Uterus (tissue), 7 donors: ENCODE measurements around the gene XCL2.

- PRO-cap, 4 experiments: no peak in any of the 4 experiments
- RAMPAGE, long total RNA, 2 experiments: no peak in any of the 2 experiments
- RRBS: no CpG with 5 or more reads among the region's 2 CpGs
Observed at GRCh38 chr1:167331665-167332116, 111.0 kb downstream of the POU2F1 start.

DNA sequence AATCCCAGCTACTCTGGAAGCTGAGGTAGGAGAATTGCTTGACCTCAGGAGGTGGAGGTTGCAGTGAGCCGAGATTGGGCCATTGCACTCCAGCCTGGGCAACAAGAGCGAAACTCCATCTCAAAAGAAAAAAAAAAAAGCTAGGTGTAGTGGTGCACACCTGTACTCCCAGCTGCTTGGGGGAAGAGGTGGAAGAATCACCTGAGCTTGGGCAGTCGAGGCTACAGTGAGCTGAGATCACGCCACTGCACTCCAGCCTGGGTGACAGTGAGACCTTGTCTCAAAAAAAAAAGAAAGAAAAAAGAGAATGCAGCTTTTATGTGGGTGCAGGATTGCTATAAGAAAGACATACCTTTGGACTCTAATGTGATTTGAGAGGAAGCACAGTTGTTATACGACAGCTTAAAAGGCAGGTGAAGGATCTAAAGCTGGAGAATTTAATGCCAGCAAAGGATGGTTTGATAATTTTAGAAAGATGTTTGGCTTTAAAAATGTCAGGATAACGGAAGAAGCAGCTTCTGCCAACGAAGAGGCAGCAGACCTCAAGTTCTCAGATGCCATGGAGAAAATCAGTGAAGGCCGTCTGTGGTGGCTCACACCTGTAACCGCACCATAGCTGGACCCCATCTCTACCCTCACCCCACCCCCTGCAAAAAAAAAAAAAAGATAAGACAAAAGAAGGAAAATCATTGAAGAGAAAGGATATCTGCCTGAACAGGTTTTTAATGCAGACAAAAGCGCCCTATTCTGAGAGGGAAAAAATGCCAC, 116.5 kb downstream of the POU2F1 start:
- PRO-cap, 4 experiments: no peak in any of the 4 experiments
- RAMPAGE, long total RNA, 2 experiments: no peak in any of the 2 experiments
- RRBS: no CpG with 5 or more reads among the region's 10 CpGs

- PRO-cap, 4 experiments: no peak in any of the 4 experiments
- RAMPAGE, long total RNA, 2 experiments: no peak in any of the 2 experiments
- RRBS: no CpG with 5 or more reads among the region's 2 CpGs
Observed at GRCh38 chr1:167421734-167422113, 96.6 kb downstream of the CD247 start.

DNA sequence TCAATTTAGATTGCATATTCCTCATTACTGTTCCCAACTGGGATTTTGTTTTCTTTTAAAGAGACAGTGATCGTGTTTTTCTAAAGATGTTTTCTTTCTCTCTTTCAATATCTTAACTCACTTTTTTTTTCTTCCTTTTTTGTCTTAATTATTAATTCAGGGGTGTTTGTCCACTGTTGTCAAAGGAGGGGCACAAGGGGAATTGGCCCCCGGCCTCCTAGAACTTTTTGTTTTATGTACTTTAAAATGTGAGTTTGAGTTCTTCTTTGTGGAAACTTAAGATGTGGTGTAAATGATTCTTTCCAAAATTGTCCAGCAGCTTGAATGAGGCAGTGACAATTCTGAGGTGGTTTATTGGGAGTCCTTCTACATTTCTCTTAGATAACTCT, 91.9 kb downstream of the CD247 start:
- PRO-cap, 4 experiments: no peak in any of the 4 experiments
- RAMPAGE, long total RNA, 2 experiments: no peak in any of the 2 experiments
- RRBS: no CpG with 5 or more reads among the region's 2 CpGs

DNA sequence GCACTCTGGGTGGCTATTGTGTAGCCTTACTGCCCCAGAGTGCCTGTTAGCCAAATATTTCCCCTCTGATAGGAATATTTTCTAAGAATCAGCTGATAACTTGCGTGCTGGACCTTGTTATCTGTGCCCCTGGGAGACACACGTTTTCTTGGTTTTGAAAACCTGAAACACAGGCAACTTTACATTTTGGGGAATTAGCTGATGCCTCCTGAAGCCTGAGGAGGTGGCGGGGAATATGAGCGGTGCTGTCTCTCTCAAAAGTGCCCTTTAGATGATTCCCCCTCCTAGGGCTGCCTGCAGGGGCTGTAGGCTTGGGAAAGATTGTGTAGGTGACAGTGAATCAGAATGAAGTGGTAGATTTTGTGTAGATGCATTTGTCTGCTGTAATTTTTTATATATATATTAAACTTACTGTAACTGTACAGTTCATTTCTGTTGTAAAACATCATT, 91.4 kb downstream of the CD247 start:
- PRO-cap, 4 experiments: no peak in any of the 4 experiments
- RAMPAGE, long total RNA, 2 experiments: no peak in any of the 2 experiments
- RRBS: no CpG with 5 or more reads among the region's 4 CpGs

DNA sequence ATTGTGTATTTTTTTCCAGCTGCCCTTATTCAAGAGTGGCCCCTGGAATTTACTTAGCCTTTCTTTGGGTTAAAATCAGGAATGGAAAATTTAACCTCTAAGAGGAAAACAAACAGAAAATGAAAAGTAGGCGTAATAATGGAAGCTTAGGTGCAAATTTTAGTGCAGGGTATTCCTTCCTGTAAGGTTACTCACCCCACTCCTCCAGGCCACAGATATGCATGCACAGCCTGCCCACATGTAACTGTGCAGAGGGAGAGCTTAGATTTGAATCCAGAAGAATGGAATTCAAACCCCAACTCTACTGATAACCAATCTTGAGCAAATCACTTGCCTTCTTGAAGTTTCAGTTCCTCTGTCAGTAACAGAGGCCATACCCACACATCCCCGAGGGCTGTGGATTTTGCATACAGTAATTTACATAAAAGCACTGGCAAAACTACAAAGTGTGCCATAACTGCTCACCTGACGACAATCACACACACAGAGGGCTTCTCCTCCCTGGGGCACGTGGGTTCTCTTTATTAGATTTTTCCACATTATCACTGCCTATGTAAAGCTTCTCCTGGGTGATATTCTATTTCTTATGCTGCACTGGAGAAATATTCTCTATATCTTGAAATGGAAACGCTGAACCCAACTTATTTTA, 18.7 kb downstream of the CD247 start:
- PRO-cap, 4 experiments: no peak in any of the 4 experiments
- RAMPAGE, long total RNA, 2 experiments: no peak in any of the 2 experiments
- RRBS: no CpG with 5 or more reads among the region's 5 CpGs

DNA sequence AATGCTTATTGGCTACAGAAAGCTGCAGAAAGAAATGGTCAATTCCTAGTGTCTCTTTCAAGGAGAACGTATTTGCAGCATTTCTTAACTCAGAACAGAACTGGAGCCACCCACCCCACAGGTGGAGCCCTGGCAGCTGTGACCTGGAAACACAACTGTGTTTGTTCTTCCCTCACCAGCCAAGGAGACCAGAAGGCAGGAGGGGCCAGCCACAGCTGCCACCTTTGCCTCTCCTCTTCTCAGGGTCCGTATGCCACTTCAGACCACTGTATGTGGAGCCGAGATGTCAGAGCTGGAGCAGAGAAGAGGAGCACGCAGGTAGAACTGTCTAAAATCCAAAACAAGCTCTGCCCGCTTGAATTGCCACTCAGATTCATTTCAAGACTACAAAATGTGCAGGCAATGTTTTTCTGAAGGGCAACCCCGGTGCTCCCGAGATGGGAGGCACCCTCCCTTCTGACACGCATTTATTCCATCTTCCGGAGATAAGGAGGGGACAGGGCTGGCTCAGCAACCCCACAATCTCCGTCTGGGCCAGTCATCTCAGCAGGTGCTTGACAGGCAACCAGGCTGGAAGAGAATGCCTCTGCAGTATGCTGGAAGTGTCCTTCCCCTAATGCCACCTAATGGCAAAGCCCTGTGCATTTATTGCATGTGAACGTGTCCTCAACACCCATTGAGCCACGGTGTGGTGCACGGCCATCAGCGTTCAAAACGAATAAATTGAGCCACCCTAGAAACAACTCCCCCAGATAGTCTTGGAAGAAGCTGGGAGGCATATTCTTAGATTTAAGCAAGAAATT, 16.6 kb downstream of the CD247 start:
- PRO-cap, 4 experiments: no peak in any of the 4 experiments
- RAMPAGE, long total RNA, 2 experiments: no peak in any of the 2 experiments
- RRBS: 67% methylated on average over 2 of the region's 15 CpGs

GRCh38 chr1:167517448-167518098, 756 bp downstream of the CD247 start:
- PRO-cap, 4 experiments: peak in 1 of 4 experiments; most common plus-strand start chr1:167517804 (in 1); most common minus-strand start chr1:167517642 (in 1)
- RAMPAGE, long total RNA, 2 experiments: no peak in any of the 2 experiments
- RRBS: 88% methylated on average over 9 of the region's 24 CpGs

- PRO-cap, 4 experiments: no peak in any of the 4 experiments
- RAMPAGE, long total RNA, 2 experiments: no peak in any of the 2 experiments
- RRBS: no CpG with 5 or more reads among the region's 5 CpGs
Observed at GRCh38 chr1:167533734-167534057, 15.4 kb upstream of the CD247 start.

DNA sequence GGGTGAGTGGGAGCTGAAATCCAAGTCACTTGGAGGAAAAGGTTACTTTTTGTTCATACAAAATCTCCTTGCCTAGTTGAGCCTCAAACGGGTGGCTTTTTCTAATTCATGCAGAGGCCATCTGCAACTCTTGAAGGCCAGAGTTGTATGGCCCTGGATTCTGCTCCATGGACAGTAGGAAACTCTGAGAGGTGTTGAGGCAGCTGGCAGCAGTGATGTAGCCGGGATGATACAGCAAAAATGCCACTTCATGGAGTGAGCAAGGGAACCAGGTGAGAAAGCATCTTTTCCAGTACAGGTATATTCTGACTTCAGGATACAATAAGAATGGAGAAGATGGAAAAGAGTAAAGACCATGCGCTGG, 3.5 kb downstream of the RCSD1 start:
- PRO-cap, 4 experiments: no peak in any of the 4 experiments
- RAMPAGE, long total RNA, 2 experiments: no peak in any of the 2 experiments
- RRBS: no CpG with 5 or more reads among the region's 3 CpGs

GRCh38 chr1:167787800-167788441, 66.1 kb downstream of the MPZL1 start:
- PRO-cap, 4 experiments: no peak in any of the 4 experiments
- RAMPAGE, long total RNA, 2 experiments: no peak in any of the 2 experiments
- RRBS: no CpG with 5 or more reads among the region's 7 CpGs

- PRO-cap, 4 experiments: peak in 4 of 4 experiments; most common plus-strand start chr1:167820147 (in 2); most common minus-strand start chr1:167820234 (in 4)
- RAMPAGE, long total RNA, 2 experiments: no peak in any of the 2 experiments
- RRBS: no CpG with 5 or more reads among the region's 39 CpGs
Observed at GRCh38 chr1:167819684-167820549, 94.0 kb downstream of the ADCY10 start.

GRCh38 chr1:168089487-168090122, 47.1 kb downstream of the GPR161 start:
- PRO-cap, 4 experiments: no peak in any of the 4 experiments
- RAMPAGE, long total RNA, 2 experiments: no peak in any of the 2 experiments
- RRBS: no CpG with 5 or more reads among the region's 10 CpGs

GRCh38 chr1:168179777-168180275, 1.1 kb downstream of the TIPRL start:
- PRO-cap, 4 experiments: no peak in any of the 4 experiments
- RAMPAGE, long total RNA, 2 experiments: no peak in any of the 2 experiments
- RRBS: no CpG with 5 or more reads among the region's 6 CpGs

- PRO-cap, 4 experiments: no peak in any of the 4 experiments
- RAMPAGE, long total RNA, 2 experiments: no peak in any of the 2 experiments
- RRBS: no CpG with 5 or more reads among the region's 5 CpGs
Observed at GRCh38 chr1:168443909-168444420, 99.8 kb downstream of the XCL2 start.

DNA sequence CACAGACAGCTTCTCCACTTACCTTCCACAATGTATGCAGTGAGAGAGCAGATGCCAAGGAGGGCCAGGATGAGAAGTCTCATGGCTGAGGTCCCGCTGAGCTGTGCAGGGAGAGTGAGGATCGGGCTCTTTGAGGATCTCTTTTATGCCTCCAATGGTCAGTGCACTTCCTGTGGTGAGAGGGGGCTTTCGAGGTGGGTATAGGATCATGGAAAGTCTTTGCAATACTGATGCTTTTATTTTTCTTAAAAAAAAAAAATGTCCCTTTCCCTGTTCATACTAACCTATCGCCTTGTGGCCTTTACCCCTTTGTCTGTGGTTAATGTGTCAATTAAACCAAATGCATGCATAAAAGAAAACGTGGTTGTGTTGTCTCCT, at the start of gene XCL2:
Gene XCL2, minus strand, starts transcription at position 116 of the 378 bp plus-strand sequence.
- PRO-cap, 4 experiments: no peak in any of the 4 experiments
- RAMPAGE, long total RNA, 2 experiments: no peak in any of the 2 experiments
- RRBS: no CpG with 5 or more reads among the region's 5 CpGs

DNA sequence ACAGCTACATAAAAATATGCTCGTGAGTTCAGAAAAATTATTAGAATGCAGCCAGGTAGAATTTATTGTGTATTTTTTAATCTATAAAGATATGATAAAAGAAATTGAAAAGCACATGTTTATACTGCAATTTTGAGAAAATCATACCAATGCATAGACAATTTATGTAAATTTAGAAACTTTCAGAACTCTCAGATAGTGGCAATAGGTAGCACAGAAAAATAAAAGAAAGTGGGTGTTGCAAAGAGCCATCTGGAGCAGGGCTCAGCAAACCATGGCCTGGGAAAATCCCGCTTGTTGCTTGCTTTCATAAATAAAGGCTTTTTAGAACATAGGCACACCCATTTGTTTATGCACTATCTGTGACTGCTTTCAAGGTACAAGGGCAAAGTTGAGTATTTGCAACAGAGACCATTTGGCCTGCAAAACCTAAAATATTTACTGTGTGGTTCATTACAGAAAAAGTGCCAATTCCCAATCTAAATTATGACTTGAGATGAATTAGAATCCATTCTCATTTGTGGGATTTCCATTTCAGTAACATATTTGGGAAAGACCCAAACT, 43.4 kb upstream of the DPT start:
- PRO-cap, 4 experiments: no peak in any of the 4 experiments
- RAMPAGE, long total RNA, 2 experiments: no peak in any of the 2 experiments
- RRBS: no CpG with 5 or more reads among the region's 2 CpGs

DNA sequence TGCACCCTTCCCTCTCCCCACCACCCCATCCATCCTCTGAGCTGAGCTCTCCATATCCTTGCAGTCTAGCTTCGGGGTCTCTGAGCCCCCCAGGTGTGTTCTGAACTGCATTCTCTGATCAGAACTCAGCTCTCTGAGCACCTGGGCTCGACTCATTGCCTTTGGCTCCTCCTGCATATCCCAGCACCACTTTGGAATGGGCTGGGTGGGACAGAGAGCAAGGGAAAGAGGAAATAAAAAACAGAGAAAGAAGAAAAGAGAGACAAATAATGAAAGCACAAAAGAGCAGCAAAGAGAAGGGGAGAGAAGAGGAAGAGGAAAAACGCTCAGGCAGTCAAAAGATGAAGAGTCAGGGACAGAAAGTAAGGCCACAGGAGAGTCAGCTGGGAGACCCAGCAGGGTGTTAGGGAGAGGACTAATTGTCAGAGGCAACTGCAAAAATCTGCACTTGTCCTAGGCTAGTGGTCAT, 86.8 kb upstream of the ATP1B1 start:
- PRO-cap, 4 experiments: no peak in any of the 4 experiments
- RAMPAGE, long total RNA, 2 experiments: no peak in any of the 2 experiments
- RRBS: no CpG with 5 or more reads among the region's 3 CpGs

DNA sequence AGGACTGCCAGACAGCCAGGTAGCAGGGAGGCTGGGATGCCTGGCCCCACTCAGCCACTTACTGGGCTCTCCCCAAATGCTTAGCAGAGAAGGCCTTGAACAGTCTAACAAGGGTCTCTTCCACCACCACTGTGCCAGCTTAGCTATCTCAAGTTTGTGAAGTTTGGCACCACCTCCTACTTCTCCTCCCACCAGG, 59.5 kb upstream of the ATP1B1 start:
- PRO-cap, 4 experiments: no peak in any of the 4 experiments
- RAMPAGE, long total RNA, 2 experiments: no peak in any of the 2 experiments

DNA sequence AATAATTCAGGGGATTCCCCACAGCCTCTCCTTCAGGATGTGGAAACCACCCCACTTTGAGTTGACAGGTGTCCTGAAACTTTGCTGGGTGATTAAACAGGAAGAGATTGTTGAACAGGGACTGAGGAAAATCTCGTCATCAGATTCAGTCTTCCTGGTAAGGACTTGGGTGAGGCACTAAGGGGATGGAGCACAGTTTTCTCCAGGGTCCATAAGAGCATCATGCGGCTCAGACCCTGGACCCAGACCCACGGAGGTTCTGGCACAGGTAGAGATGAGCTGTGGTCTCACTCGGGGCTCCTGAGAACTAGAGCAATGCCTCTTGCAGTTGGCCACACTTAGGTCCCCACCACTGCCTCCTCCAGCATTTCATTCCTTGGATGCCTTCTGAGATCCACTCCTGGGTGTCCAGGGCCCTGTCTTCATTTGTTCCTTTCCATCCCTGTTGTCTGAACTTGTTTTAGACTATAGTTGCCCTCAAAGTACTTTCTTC, 59.2 kb upstream of the ATP1B1 start:
- PRO-cap, 4 experiments: no peak in any of the 4 experiments
- RAMPAGE, long total RNA, 2 experiments: no peak in any of the 2 experiments
- RRBS: no CpG with 5 or more reads among the region's 4 CpGs